HT-29 (cell line): Measurements from ENCODE around the gene BNIP3.

DNA sequence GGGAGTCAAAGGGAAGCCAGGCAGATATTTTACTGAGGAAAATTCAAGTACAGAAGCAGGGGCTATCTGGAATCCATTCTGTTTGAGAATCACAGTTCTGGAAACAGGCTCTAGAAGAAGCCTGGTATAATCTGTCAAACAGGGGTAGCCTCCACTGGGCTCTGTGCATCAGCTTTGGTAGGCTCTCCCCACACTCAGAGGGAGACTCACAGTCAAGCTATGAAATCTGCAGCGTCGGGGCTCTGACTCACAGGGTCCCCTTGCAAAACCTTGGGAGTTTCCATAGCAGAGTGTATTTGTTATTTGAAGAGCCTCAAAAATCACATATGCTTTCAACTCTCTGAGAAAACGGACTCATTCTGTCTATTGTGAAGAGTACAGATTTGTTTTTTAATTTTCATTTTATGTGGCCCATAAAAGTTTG, 591.1 kb upstream of the MGMT start:
- RAMPAGE, long total RNA: no peak

GRCh38 chr10:129277764-129278284, 189.2 kb upstream of the MGMT start:
- RAMPAGE, long total RNA: no peak

DNA sequence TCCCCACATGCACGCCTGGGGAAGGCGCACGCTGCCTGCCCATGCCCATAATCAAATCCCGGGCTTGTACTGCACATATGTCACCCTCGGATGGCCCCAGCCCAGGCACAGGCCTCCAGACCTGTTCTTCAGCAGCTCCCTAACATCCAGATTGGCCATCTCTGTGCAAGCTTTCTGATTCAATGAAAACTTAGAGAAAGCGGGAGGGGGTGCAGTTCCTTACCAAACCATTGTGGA, 14.6 kb downstream of the EBF3 start:
- RAMPAGE, long total RNA: no peak

DNA sequence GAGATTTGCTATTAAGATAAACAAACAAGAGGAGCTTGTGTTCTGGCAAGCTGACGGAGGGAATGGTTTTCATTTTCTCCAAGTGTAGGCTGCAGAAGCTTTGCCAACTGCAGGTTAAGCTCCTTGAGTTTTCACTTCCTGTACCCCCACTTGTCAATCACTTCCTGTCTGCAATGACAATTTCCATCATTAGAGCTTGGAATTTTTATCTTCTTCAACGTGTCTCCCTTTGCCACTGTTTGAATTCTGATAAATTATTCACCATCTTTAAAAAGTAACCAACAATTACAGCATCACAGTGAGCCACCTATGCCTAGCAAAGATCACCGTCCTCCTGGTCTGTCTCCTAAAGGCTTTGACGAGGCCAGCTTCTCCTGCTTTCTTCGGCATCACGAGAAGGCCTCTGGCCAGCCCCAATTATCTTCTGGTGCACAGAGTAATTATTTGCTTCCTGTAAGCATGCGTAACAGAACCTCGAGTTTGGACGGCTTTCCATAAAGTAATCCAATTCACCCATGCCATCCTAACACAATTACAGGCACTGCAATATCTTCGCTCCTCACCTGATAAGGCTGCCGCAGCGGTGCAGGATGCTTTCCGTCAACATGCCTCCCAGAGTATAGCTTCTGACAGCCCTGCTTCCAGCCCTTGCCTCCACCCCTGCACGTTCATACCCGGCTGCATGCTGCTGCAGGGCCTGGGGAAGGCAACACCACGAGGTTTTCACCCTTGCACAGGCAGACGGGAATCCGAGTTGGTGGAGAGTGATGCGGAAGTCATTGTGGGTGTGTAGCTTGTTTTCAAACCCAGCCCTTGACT, 13.1 kb downstream of the EBF3 start:
- RAMPAGE, long total RNA: no peak

DNA sequence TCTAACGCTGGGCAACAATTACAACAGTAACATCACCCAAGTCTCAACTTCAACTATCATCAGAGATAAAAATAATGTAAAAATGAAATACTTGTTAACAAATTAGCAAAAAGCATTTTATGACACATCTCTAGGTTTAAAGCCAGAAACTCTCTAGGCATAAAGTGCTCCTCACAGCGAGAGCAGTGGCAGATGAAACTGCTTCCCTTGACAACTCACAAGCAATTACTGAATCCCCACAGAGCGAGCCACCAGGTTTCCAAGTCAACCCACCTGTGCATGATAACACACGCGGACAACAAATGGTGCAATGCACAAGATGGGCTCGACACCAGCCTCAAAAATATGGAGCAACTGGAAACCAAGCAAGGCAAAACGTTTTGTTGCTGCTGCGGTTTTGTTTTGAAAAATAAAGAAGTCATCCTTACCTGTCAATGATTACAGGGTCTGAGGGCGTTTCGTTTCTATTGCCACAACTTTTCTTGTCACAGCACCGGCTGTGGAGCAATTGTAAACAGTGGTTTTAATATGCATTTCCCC, 7.2 kb downstream of the EBF3 start:
- RAMPAGE, long total RNA: no peak

DNA sequence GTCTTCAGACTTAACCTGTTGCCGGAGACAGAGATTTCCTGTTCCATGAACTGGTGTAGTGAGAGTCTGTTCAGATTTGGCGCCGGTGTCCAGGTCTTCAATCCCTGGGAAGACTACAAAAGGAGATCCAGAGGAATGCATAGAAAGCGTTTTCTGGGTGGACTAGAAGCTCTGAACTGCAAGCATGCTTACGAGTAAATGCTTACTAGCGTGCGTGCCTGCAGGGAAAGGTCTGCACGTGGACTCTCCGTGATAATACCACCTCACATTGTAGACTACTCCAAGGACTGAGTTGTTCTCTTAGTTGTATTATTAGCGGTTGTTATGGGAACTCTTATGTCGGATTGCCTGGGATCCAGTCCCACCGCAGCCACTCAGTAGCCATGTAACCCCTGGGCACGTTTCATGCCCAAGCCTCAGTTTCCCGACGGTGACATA, 958 bp downstream of the GLRX3 start:
- RAMPAGE, long total RNA: no peak

- RAMPAGE, long total RNA: no peak
Measured at GRCh38 chr10:131676736-131677167, 224.1 kb upstream of the PPP2R2D start.

- RAMPAGE, long total RNA: no peak
Measured at GRCh38 chr10:131936632-131937271, 35.9 kb downstream of the PPP2R2D start.

GRCh38 chr10:131981662-131982551, at the start of gene BNIP3:
Gene BNIP3 (minus strand): TSS chr10:131981923.
- RAMPAGE, long total RNA: no peak

DNA sequence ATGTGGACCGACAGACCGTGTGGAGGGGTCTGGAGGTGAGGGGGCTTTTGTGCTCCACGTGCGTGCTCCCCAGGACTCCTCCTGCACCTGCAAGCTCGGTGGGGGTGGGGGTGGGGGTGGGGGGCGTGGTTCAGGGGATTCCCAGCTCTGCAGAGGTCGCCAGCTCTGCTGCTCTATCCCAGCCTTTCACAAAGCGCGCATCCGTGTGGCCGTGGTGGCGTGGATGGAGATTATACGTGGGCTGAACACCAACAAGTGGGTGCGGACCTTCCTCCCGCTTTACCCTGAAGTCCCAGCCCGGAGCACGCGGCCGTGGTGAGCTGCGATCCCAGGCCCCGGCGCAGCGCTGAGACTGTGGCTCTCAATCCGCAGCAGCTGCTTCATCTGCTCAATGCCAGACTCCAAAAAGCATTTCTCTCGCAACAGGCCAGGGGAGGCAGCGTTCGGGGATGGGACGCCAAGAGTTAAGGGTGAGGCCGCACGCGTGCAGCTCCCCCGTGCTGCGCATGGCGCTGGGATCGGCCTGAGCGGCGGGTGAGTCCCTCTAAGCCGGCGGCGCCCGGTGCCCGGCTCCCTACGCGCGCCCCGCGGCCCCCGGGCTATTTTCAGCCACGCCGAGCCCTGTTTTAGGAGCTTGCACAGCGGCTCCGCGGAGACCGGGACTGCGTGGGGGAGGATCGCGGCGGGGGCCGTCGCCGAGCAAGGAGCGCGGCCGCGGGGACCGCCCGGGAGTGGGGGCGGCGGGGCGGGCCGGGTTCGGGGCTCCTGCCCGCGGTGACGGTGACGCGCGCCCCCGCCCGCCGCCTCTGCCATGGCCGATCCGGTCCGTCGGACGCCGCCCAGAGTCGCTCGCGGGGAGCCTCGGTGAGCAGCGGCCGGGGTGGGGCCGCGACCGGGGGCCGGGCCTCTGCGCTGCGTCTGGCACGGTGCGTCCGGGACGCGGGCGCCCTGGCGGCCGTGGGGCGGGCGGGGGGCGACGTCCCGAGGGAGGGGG, 29.6 kb upstream of the JAKMIP3 start:
- RAMPAGE, long total RNA: no peak

GRCh38 chr10:132306667-132307040, 1.1 kb downstream of the STK32C start:
- RAMPAGE, long total RNA: no peak

DNA sequence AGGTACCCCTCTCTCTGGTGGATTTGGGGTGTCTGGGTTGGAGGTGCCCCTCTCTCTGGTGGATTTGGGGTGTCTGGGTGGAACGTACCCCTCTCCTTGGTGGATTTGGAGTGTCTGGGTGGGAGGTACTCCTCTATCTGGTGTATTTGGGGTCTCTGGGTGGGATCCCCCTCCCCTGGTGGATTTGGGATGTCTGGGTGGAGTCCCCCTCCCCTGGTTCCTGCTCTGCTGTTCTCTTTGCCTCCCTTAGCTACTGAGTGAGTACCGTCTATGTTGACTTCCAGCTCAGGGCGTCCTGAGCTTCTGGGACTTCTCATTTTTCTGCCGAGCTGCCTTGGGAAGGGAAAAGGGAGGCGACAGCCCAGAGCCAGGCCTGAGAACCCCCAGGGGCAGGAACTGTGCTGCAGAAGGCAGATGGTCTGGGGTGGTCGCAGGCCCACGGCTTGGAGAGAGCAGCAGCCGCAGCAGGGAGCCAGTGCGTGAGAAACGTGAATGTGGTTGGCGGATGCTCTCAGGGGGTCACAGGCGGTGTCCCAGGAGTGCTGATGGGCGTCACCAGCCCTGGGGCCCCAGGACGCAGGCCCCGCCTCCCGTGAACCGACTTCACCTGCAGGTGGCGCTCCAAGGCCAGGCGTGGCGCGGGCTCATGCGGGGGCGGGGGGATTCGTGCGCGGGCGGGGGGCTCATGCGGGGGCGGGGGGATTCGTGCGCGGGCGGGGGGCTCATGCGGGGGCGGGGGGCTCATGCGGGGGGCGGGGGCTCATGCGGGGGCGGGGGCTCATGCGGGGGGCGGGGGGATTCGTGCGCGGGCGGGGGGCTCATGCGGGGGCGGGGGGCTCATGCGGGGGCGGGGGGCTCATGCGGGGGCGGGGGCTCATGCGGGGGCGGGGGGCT, 9.2 kb upstream of the PWWP2B start:
- RAMPAGE, long total RNA: no peak

DNA sequence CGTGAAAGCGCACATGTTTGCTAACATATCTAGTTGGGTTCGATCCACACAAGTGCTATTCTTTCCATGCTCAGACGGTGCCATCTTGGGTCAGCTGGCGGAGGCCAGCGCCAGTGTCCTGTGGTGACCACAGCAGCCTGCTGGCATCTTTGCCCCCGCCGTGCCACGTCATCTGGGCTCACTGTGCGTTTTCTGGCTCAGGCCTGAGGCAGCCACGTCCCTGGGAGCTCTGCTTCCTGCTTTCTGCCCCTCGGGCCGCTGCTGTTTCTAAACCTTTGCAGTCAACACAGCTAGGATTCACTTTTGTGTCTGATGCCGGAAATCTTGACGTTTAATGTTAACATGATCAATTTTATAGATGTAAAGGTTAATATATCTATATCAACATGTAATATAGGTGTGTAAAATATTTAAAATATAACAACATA, 15.9 kb downstream of the PWWP2B start:
- RAMPAGE, long total RNA: no peak

DNA sequence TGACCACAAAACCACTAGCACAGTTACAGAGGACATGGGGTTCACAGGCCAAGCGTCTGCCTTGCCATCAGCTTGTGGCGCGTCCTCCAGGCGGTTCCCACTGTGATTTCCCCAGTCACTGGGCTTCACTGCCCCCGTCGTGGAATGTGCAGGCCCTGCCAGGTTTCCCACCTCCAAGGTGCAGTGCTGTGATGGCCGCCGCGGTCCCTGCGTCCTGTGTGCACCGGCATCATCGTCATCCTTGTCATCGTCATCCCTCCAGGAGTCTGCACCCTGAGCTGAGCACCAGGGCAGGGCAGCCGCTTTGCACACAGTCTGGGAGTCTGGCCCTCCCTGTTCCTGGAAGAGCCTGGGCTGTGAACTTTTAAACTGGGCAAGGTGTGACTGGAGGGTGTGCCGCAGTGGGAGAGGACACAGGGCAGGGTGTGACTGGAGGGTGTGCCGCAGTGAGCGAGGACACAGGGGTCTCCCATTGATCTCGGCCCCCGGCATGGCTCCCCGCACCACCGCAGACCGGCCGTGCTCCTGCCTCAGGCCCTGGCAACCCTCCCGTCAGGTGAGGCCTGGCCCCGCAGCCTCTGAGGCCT, 61.9 kb downstream of the PWWP2B start:
- RAMPAGE, long total RNA: no peak

GRCh38 chr10:132511607-132512209, 25.9 kb upstream of the INPP5A start:
- RAMPAGE, long total RNA: no peak

GRCh38 chr10:132516495-132517866, 20.6 kb upstream of the INPP5A start:
- RAMPAGE, long total RNA: no peak

DNA sequence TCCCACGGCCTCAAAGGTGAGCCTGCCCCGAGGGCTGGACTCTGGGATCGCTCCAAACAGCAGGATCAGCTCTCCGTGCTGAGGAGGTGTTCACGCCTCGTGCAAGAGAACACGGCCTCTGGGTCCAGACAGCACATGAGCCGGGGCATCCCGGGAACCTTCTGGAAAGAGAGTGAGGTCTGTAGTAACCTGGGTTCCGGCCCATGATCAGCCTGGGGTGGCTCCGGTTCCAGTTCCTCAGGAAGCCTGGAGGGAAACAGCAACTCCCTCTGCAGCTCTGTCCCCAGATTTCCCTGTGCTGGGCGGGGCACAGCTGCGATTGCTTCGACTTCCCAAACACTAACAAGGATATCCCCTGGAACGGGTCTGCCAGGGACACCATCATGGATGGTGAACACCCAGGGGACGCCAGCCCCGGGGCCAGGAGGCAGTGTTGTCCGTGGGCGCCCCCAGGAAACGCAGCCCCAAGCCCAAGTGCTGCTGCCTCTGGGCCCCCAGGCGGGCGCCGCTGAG, 18.0 kb upstream of the INPP5A start:
- RAMPAGE, long total RNA: no peak

DNA sequence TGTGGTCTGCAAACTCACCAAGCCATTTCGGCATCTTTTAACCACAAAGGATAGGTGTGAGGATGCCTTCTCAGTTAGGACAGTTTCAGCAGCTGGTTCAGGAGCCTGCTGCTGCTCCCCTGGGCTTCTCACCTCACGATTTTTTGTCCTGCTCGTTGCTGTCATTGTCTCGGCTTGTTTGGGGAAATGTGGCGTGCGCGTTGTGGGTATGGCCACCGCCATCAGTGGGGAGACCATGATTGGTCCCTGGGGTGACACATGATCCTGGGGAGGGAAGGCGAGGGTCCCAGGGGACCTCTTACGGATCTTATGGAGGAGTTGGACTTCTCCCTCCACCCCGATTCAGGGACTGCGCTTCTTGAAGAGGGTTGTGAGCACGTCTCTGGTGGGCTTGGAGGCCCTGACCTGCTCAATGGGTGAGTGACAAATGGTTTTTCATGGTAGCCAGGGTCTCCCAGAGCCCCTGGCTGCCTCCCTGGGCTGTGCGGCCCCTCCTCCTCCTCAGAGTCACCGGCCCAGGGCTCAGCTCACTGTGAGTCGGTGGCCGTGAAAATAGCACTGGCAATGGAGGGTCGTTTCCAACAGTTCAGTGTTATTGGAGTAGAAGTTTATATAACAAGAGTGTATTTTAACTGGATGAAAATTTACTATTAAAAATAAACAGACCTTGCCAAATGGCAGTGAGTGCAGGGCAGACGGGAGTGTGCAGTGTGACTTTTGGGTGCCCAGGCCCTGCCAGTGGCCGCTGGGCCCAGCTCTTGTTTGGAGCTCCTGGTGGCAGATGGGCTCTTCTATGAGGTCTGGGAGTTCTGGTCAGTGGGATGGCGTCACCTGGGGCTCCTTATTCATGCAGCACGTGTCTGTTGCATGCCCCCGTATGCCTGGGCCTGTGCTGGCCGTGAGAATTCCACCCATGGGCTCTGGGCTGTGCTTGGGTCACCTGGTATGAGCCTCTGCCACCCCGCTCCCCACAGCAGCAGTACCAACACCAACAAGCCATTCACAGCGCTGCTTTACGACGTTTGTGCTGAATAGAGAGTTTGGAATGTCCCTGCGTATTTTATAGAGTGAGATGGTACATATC, 26.8 kb downstream of the INPP5A start:
- RAMPAGE, long total RNA: no peak

- RAMPAGE, long total RNA: no peak
Measured at GRCh38 chr10:132577978-132578908, 40.7 kb downstream of the INPP5A start.

DNA sequence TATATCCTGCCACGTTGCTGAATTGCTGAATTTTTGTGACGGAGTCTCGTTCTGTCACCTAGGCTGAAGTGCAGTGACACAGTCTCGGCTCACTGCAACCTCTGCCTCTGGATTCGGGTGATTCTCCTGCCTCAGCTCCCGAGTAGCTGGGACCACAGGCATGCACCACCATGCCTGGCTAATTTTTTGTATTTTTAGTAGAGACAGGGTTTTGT, 64.6 kb downstream of the INPP5A start:
- RAMPAGE, long total RNA: no peak